Subcutaneous adipose tissue (tissue), 3 donors: ENCODE measurements around the gene TRIM44.

DNA sequence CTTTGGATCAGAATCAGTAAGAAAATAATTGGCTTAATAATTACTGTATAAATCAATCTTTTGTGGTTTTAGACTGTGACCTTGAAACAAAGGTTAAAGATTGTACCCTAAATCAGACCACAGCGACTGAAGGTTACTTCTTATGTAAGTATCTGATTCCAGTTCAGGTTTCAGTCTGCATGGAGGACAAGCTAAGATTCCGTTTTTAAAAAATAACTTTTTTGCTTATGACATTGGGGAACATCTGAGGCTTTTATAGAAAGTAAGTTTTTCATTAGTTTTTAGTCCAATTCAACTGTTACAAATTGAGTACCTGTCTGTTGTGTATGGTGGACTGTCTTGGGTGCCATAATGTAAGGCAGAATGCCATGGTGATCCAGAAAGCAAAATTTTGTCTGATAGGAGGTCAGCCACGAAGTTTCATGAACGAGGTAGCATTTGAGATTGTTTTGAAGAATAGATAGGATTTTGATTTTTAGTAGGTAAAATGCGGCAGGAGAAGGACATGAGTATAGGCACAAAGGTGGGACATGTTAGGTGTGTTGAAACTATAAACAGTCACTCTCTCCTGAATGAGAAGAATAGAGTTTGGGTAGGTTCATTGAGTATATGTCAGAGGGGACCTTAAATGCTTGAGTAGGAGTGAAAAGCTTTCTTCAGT, 19.1 kb downstream of the CAT start:
- PRO-cap = no peak
- RAMPAGE, long total RNA, 3 experiments = no peak in any of the 3 experiments

- PRO-cap = no peak
- RAMPAGE, long total RNA, 3 experiments = no peak in any of the 3 experiments
Measured at GRCh38 chr11:34489059-34489584, 24.5 kb downstream of the ELF5 start.

DNA sequence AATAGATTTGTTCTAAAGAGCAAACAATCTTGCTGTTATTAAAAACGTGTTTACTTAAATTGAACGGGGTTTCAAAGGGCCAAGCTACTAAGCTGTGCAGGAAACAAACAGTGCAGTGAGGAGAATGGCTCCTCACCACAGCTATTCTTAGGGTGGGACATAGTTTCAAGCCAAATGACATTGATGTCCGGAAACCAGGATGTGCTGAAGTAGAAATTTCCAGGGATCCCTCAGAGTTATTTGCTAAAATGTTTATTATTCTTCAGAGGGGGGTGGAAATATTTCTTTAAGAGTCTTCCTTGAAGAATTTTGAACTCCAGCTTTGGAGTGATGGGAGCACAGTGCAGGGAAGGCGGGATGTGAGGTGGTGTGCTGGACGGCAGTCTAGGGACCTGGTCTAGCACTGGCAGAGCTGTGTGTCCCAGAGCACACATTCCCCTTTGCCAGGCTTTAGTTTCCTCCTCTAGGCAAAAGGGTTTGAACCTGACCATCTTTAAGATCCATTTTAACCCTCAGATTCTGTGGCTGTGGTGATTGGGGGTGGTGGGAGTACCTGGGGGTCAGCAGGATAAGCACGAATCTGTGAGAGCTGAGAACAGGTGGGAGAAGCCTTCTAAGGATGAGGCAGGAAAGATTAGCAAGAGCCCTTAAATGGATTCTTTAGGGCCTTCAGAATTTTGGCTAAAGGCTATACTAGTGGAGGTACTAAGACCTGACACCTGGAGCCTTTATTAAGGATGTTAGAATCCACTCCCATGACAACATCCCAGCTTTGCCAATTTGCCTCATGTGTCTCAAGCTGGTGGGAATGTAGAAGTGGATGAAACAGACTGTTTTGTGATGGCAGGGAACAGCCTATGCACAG, 3.8 kb downstream of the EHF start:
- PRO-cap = no peak
- RAMPAGE, long total RNA, 3 experiments = no peak in any of the 3 experiments

GRCh38 chr11:34630612-34630974, 9.7 kb downstream of the EHF start:
- PRO-cap = no peak
- RAMPAGE, long total RNA, 3 experiments = no peak in any of the 3 experiments

DNA sequence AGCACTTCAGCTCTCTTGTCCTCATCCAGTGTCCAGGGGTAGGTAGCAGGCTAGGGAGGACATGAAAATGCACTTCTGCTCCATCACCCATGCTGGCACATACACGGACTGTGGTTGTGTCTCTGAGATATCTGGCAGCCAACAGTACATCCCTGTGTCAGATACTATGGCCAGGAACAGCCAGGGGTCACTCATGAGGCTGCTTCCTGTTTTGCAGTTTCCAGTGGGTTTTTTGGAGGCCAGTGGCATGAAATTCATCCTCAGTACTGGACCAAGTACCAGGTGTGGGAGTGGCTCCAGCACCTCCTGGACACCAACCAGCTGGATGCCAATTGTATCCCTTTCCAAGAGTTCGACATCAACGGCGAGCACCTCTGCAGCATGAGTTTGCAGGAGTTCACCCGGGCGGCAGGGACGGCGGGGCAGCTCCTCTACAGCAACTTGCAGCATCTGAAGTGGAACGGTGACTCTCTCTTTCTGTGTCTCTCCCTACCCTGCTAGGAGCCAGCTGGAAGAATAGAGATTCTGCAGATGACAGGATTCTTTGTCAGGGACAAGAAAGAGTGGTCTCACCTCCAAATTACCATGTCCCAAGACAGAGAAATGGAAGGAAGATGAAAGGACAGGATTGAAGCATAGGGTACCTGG, 25.5 kb downstream of the EHF start:
- PRO-cap = no peak
- RAMPAGE, long total RNA, 3 experiments = no peak in any of the 3 experiments

DNA sequence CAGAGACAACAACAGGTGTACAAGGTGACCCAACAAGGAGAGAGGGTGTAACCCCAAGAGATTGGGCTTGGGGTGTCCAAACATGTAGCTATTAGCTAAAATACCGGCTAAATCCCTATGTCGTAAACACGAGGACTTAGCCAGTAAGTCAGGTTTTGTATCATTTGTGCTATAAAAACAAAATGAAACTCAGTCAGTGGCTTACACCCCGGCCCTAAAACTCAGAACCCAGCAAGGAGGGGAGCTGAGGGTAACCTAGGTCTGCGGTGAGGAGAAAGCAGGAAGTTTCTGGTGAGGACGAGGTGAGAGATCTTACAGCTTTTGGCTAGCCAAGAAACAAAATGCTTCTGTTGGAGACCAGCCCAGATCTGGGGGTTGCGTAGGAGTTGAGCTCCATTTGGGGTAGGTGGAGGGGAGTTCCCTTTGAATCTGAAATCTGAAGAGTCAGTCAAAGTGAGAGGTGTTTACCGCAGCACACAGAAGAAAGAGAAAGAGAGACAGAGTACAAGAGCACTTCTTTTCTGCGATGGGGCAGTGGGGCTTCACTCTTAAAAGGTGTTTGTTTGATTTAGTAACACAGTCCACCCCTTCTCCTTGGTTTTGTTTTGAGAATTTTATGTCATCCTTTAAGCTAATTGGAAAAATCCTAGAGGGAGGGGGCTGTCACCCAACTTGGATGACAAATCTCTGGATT, 29.6 kb downstream of the EHF start:
- PRO-cap = no peak
- RAMPAGE, long total RNA, 3 experiments = no peak in any of the 3 experiments

- PRO-cap = no peak
- RAMPAGE, long total RNA, 3 experiments = no peak in any of the 3 experiments
Measured at GRCh38 chr11:34912889-34913485, 3.2 kb downstream of the APIP start.

GRCh38 chr11:34916973-34917488, 613 bp downstream of the PDHX start:
- PRO-cap = no peak
- RAMPAGE, long total RNA, 3 experiments = no peak in any of the 3 experiments

DNA sequence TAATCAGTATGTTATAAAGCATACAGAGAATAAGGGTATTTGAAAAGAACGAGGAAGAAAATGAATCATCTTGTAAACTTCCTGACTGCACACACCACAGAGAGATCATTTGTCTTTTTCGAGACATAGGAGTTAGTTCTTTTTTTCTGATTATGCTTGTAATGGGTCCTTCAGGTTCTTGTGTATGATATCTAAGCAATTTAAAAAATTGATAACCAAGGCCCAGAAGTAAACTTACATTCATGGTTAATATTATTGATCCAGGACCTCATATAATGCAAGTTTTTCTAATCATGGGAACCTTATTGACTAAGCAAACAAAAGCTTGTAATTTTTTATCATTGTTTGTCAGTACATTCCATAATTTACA, 61.2 kb downstream of the PDHX start:
- PRO-cap = no peak
- RAMPAGE, long total RNA, 3 experiments = no peak in any of the 3 experiments

- PRO-cap = no peak
- RAMPAGE, long total RNA, 3 experiments = no peak in any of the 3 experiments
Measured at GRCh38 chr11:35035772-35036588, 103.0 kb upstream of the CD44 start.

GRCh38 chr11:35089731-35090049, 49.3 kb upstream of the CD44 start:
- PRO-cap = no peak
- RAMPAGE, long total RNA, 3 experiments = no peak in any of the 3 experiments

DNA sequence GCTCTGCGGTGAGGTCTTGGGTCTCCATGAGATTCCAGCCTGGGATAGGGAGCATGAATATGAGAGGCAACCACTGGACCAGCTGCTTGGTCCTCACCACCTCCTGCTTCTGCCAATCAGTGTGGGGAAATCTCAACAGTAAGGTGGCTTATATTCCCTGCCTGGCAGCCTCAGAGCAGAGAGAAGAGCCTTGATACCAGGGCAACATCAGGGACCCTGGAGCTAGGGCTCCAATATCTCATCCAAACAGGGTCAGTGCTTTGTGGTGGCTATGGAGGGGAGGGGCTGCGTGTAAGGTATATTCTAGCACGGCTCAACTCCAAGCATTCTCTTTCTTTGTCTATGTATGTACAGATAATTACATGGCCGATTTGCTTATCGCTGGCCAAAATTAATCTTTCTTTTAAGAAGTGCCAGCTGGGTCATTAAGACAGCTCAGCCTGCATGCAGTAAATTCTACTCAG, 1.0 kb downstream of the CD44 start:
- PRO-cap = unidirectional peak, minus-strand start at position 111 of the sequence
- RAMPAGE, long total RNA, 3 experiments = no peak in any of the 3 experiments

- PRO-cap = no peak
- RAMPAGE, long total RNA, 3 experiments = no peak in any of the 3 experiments
Measured at GRCh38 chr11:35145894-35146509, 7.0 kb downstream of the CD44 start.

GRCh38 chr11:35165684-35166558, 26.9 kb downstream of the CD44 start:
- PRO-cap = bidirectional peak, plus-strand start at chr11:35166302, minus-strand start at chr11:35166173
- RAMPAGE, long total RNA, 3 experiments = no peak in any of the 3 experiments

GRCh38 chr11:35272496-35273121, 133.6 kb downstream of the CD44 start:
- PRO-cap = no peak
- RAMPAGE, long total RNA, 3 experiments = no peak in any of the 3 experiments

DNA sequence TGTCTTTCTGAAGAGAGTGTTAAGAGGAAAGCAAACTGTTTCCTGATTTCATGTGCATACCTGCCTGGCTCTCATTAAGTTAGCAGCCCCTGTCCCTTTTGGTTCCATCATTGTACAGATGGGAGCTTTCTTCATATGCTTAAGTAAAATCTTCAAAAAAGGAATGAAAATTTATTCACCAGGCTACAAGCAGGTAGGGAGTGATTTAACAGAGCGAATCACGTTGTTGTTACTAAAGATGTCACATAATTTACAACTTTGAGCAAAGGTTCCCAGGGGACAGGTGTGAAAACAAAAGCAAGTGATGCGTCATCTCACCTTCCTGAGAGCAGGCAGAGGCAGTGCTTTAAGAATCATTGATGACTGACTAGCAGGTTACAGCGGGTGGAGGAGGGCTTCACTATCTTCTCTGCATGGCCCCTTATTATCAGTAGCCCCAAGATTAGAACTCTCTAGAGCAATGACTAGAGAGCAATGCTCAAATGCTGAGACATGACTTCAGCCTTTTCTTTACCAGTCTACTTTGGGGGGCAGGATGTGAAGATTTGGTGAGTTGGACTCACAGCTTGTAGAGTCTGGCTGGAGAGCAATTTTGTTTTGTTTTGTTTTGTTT, 85.0 kb downstream of the SLC1A2 start:
- PRO-cap = no peak
- RAMPAGE, long total RNA, 3 experiments = no peak in any of the 3 experiments

GRCh38 chr11:35342927-35343404, 76.4 kb downstream of the SLC1A2 start:
- PRO-cap = no peak
- RAMPAGE, long total RNA, 3 experiments = no peak in any of the 3 experiments

DNA sequence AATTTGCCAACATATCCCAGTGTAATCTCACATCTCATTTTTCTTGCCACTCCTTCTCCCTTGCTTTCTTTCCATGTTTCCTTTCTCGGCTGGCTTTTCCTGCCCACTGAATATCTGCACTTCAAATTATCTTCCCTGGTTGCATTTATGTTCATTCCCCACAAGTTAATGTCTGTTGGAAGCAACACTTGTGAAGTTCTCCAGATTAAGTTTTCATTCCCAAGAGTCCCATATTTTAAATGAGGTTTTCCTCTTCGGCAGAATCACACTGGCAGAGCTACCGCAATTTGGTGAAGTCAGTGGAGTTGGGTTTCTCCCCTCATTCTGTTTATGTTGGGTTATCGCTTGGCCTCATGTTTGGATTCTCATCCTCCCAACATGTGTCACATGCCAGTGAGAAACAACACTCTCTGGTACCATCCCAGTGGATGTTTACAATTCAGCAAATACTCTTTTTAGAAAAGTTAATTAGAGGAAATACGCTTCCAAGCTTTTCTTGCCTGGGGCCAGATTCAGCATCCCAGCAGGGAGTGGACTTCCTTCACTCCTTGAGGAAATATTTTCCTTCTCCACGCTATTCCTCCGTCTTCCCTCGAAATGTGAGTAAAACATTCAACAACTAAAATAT, 2.2 kb downstream of the PAMR1 start:
- PRO-cap = no peak
- RAMPAGE, long total RNA, 3 experiments = no peak in any of the 3 experiments

GRCh38 chr11:35526229-35526786, 892 bp upstream of the PAMR1 start:
- PRO-cap = no peak
- RAMPAGE, long total RNA, 3 experiments = no peak in any of the 3 experiments

- PRO-cap = bidirectional peak, plus-strand start at chr11:35662747, minus-strand start at chr11:35662648
- RAMPAGE, long total RNA, 3 experiments = start-site peak on the plus strand in 1 of 3 experiments, at chr11:35662853-35662907 at its widest, 454 reads per replicate
Measured at GRCh38 chr11:35662558-35662945, at the start of gene TRIM44. Gene TRIM44, plus strand, starts transcription at chr11:35662775.